SJCRH30 (cell line): ENCODE measurements around a stretch of chr3.

GRCh38 chr3:141050392-141050961 lies 670 bp upstream of the SPSB4 start:
- RAMPAGE, long total RNA = no peak

DNA sequence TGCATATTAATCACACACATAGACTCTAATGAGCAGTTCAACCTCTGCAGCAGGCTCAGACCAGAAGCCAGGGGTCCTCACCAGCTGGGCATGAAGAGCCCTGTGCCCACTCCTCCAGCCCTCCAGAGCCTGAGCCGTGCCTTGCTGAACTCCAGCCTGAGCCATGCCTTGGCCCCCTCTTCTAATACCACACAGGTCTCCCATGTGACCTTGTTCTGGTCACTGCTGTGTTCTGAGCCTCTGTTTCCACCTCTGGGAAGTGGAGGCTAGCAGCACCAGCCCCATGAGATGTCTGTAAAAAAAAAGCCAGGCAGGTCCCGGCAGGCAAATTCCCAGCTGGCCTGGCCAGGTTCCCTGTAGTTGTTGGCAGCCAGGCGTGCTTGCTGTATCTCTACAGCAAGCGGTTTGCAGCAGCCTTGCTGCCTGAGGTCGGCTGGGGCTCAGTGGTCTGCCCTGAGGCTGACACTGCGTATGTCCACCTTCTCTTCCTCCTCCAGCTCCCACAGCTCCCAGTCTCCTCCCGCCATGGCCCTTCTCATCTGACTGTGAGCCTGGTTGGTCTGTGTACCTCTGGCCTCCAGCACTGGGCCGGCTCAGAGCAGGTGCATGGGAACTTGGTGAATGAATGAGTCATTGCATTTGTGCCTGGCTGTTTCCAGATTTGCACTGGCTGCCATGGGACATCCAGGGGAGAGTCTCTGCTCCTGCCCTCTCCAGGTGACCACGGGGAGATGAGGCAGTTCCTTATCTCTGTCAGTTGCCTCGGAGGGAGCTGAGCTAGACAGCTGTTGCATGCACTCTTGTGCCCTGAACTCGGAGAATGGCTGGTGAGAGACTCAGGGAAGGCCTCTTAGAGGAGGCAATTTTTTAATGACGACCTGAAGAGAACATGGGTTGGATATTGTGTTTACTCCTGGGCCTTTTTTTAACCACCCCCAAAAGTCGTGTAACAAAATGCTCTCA lies 42.8 kb downstream of the SPSB4 start:
- RAMPAGE, long total RNA = no peak

GRCh38 chr3:141147715-141148229 lies 83.9 kb upstream of the PXYLP1 start:
- RAMPAGE, long total RNA = no peak

GRCh38 chr3:141292067-141292923 lies 60.7 kb downstream of the PXYLP1 start:
- RAMPAGE, long total RNA = no peak

- RAMPAGE, long total RNA = no peak
Observed at GRCh38 chr3:141323865-141324562, 44.3 kb upstream of the ZBTB38 start.

DNA sequence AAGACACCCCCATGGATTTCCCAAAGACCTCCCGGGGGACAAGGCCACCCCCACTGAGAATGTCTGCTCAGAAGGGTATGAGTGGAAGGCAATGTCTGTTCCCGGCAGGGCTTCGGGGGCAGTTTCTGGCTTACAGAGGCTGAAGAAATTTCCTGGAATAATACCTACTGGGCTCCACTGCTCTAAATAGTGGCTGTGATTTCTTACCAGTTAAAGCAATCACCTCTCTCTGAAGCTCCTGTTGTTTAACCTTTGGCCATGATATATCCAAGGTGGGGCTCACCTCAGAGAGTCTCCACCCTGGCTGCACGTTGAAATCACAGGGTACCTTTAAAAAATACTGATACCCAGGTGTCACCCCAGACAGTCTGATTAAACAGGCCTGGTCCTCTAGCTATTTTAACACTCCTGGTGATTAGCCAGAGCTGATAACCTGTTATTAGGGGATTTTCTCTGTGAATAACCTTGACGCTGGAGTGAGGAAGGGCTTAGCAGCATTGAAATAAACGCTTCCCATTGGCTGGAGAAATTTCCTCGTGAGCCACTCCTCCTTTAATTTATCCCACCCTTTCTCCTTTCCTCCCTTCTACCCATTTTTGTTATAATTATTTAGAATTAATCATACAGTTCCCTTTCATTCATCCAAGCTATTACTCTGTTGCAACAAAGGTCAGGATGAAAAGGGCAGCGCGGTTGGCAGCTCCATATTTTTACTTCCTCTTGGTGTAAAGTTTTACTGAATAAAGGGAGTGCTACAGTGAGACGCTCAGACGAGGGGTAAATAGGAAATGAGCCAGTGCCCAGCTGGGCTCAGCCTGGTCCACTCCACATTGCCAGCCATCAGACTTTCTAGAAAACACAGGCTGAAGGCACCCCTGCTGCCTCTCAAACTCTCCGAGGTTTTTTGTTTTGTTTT lies 22.2 kb upstream of the ZBTB38 start:
- RAMPAGE, long total RNA = no peak

DNA sequence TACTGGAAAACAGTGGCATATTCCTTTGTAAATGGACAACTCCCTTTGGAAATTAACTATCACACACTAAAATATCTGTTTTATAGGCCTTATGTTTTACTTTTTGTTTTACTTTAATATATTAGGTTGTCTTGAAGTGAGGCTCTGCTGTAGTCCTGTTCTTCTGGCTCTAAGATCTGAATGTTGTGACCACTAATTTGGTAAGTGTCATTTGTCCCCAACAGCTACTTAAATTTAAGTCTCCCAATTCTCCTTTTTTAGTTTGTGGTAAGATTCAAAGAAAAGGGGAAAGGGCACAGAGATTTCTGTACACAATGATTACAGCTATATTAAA lies 1.4 kb downstream of the ZBTB38 start:
- RAMPAGE, long total RNA = no peak

DNA sequence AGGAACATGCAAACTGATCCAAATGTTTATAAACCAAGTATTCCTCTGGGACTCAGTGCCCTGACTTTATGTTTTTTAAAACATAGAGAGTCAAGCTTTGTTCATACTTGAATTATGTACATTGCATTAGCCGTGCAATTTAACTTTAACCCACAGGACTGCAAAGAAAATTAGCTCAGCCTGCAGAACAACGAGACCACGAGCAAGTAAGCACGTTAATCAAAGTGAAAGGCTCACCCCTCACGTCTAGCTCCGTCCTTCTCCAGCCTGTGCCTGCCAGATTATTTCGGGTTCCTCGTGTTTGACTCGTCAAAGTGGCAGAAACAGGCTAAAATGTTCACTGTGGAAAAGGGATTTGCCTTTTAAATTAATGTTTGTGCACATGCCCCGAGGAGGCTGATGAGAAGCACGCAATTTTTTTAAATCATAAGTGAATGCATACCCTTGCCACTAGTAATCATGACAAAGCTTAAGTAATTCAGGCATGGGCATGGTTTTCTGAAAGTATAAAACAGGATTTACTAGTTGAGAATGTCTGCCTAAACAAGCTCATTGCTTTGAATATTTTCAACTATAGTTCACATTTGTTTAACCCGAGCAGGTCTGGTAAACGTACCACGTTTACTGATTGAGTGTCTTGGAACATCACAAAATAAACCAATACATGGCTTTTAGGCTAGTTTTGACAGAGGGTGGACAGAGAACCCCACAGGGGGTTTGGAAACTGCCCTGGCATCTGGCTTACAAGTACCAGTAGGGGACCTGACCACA lies 15.4 kb downstream of the ZBTB38 start:
- RAMPAGE, long total RNA = no peak

DNA sequence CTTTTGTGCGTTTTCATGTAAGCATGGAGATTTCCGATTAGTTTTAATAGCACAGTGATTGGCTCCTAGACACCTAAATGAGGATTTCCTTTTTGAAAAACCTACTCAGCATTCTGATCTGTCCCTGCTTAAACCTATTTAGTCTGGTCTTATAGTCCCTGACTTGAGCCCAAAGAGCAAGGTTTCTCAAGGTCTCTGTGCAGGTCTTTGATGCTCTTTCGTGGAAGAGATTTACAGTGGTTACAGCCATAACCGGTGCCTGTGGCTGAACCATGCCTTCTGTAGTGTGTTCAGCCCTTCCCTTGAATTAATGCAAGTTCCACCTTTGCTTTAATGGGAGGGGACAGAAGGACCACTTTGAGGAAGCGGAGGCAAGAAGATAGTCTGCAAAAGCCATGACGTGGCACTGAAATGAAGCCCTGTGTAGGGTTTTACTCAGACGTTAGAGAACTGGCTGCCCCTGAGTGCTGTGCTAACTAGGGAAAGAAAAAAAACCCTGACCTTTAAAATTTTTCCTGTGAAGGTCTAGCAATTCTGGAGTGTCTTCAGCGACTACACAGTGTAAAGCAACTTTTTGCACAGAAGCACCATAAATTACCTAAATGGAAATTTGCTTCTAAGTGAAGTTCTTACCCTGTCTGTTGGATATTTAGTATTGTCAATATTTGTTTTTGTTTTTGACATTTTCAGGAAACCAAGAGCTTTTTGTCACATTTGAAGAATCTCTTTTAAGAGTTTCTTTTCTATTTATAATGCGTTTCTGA lies 43.1 kb downstream of the ZBTB38 start:
- RAMPAGE, long total RNA = no peak

DNA sequence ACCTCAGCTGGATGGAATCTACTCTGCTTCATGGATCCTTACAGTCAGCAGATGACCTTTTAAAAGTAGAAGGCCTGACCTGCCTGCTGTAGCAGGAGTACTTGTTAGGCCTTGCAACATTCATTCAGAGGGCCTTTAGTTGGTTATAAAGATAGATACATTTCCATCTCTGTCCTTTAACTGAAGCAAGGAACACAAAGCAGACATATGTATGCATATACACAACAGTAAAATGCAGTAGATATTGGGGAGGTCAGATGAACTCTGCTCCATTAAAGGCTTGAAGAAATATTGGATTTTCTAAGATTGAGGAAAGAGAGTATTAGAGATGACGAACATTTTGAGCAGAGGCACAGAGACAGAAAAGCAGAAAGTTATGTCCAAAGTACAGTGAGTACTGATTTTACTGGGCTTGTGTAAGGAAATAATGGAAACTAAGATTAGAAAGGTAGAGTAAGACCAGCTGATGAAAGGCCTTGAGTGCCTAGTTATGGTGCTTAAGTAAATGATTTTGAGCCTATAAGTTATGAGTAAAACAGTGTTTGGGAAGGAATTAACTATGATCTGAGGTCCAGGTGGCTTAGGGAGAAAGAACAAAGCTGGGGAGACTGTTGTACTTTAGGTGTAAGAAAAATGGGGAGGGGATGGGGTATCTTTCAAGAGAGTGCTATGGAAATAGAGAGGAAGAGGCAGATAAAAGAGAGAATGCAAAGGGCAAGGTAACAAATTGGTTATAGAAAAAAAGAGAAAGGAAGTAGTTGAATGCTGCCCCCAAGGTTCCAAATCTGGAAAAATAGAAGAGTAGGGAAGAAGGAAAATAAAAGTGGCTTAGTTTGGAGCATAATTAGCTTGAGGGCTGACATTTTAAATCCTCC lies 70.5 kb downstream of the RASA2 start:
- RAMPAGE, long total RNA = no peak

- RAMPAGE, long total RNA = no peak
Observed at GRCh38 chr3:141660150-141660485, 78.0 kb upstream of the RNF7 start.

GRCh38 chr3:141663945-141664371 lies 74.1 kb upstream of the RNF7 start:
- RAMPAGE, long total RNA = no peak

DNA sequence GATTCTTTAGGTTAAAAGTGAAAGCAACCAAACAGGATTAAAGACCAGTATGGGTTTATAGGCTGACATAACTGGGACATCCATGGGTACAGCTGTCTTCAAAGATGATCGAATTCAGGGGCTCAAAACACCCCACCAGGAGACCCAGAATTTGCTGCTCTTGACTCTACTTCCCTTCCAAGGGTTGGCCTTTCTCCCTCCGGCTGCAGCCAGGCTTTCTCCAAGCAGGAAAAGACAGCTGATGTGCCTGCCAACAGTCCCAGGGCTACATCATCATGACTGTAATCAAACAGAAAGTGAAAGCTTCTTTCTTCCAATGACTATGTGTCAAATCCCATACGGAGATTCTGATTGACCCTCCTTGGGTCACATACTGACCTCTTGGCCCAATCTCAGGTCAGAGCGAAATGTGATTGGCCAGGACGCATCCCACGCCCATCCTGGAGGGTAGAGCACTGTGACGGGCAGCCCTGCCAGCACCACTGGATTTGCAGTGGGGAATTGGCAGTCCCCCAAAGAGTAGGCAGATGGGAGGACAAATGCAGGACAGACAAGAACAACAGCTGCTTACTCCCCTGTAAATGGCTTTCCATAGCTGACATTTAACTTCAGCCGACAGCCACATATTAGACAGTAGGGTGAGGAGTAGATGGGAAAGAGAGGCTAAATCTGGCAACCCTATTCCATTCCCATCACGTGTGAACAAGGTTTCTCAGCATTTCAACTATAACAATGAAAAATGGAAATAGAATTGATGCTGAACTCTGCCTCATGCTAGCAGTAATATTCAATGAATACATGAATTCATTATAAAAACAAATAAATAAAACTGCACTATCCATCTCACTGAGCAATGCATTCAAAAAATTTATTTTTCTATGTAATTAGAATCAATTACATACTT lies 51.2 kb upstream of the RNF7 start:
- RAMPAGE, long total RNA = no peak

DNA sequence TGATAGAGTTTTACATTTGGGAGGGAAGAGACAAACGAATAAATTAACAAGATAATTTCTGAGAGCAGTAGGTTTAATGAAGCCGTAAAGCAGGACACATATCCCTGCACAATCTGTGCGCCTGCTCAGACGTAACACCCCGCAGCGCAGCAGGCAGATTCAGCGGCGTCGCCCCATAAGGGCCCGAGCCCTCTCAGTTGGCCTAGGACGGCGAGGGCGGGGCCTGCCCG lies 261 bp upstream of the RNF7 start:
- RAMPAGE, long total RNA = no peak

GRCh38 chr3:141740506-141740879 lies 2.4 kb downstream of the RNF7 start:
- RAMPAGE, long total RNA = no peak

DNA sequence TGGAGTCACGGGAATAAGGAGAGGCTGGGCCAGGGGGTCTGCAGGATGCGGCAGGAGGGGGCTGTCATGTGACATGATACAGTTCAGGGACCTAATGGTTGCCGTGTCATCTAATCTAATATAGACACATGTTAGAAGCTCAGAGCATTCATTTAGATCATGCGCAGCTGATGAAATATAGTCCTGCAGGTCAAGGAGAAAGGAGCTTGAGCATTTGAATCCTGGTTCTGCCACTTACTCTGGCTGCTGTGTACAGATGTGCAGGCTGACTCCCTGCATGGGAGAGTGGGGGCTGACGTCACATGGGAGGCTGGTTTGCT lies 32.6 kb downstream of the GRK7 start:
- RAMPAGE, long total RNA = no peak

- RAMPAGE, long total RNA = no peak
Observed at GRCh38 chr3:141877012-141877792, 759 bp downstream of the ATP1B3 start.

DNA sequence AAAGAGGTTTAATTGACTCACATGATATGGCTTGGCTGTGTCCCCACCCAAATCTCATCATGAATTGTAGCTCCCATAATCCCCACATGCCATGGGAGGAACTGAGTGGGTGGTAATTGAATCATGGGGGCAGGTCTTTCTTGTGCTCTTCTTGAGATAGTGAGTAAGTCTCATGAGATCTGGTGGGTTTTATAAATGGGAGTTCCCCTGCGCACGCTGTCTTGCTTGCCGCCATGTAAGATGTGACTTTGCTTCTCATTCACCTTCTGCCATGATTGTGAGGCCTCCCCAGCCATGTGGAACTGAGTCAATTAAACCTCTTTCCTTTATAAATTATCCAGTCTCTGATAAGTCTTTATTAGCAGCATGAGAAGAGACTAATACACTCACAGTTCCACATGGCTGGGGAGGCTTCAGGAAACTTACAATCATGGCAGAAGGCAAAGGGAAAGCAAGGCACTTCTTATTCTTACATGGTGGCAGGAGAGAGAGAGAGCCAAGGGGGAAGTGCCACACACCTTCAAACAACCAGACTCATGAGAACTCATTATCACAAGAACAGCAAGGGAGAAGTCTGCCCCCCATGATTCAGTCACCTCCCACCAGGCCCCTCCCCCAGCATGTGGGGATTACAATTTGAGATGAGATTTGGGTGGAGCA lies 12.3 kb downstream of the ATP1B3 start:
- RAMPAGE, long total RNA = no peak

DNA sequence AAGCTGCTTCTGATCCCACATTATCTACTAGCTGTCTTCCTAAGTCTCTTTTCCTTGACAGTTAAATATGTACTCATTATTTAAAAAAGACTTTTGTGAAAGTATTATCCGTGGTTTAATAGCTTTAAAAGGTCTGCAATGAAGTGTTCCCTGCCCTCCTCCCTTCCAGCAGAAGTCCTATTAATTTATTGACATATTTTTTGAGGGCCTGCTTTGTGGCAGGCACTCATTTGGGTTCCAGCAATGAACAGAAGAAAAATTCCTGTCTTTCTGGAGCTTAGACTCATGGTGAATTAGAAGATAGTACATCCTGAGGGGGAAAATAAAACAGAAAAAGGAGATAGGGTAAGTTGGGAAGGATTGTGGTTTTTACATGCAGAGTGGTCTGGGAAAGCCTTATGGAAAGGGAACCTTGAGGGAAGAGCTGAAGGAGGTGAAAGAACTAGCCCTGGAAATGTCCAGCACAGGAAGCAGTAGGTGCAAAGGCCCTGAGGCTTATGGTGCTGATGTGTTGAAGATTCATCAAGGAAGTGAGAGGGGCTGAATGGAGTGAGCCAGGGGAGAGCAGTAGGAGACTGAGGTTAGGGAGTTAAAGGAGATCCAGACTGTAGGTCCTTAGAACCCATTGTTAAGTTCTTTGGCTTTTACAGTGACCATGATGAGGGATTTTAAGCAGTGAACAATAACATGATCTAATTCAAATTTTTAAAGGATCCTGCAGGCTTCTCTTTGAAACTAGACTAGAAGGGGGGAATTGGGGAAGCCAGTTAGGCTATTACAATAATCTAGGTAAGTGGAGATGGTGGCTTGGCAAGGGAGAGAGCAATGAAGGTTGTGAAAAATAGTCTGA lies 32.9 kb downstream of the ATP1B3 start:
- RAMPAGE, long total RNA = no peak

- RAMPAGE, long total RNA = no peak
Observed at GRCh38 chr3:141928300-141929330, 52.2 kb downstream of the ATP1B3 start.